LHCN-M2 (cell line): ENCODE results near the genes LGALS12 and NAA40.

- RAMPAGE, long total RNA, result no peak
Measured at GRCh38 chr11:63505692-63506560, at the start of gene LGALS12. Gene LGALS12, plus strand, starts transcription at chr11:63506084.

DNA sequence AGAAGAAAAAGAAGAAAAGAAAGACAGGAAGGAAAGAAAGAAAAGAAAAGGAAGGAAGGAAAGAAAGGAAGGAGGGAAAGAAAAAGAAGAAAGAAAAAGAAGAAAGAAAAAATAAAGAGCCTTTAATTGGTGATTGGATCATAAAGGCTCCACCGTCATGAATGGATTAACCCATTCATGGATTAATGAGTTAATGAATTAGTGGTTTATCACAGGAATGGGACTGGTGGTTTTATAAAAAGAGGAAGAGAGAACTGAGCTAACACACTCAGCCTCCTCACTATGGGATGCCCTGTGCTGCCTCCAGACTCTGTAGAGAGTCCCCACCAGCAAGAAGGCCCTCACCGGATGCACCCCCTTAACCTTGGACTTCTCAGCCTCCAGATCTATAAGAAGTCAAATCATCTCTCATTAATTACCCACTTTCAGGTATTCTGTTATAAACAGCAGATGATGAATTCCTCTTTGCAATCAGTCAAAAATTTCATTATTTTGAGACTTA lies 9.1 kb upstream of the PLAAT2 start:
- RAMPAGE, long total RNA, result no peak

GRCh38 chr11:63817776-63818359 lies 4.6 kb downstream of the SPINDOC start:
- RAMPAGE, long total RNA, result no peak

DNA sequence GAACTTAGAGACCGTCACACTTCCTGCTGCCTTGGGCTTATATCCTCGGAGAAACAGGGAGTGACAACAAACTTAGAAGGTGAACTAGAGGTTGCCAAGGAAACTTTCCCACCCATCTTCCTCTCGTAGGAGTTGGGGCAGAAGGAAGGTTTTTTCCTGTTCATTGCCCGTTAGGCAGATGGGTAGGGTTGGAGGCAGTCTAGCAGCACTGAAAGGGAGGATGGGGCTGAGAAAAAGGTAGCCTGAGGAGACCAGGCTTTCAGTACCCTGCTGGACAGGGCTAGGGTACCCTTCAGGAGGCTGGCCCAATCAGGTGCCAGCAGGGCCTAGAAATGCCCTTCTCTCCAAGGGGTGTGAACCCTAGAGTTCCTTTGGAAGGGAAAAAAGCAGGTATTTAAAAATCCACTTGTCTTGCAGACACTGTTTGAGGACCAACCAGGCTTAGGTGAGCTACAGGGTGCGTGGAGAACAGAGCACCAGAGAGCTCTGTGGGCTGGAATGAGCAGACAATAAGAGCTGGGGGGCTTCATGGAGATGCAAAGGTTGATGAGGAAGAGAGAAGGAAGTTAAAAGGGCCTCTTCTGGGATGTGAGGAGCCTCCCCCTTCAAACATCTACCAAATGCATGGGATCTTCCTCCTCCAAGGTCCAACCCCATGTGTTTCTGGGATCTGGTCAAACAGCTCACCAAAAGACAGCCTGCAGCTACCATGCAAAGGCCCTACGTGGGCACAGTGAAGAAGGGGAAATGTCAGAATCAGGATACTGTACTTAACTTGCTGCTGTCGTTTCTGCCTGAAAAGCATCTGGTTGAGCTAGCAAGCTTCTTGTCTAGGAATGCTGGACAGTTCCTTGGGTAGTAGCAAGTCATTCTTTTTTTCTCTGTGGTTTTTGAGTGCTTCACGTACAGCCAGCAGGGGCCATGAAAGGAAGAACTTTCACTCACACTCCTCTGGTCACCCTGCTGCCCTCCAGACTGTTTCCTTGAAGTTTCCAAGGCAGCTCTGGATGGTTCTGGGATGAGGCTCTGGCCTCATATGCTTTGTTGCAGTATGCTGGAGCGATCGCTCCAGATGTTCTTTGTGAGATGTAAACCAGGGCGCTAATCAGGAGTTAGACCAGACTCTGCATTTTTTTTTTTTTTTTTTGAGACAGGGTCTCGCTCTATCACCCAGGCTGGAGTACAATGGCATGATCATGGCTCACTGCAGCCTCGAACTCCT lies 25.0 kb downstream of the RCOR2 start:
- RAMPAGE, long total RNA, result no peak

DNA sequence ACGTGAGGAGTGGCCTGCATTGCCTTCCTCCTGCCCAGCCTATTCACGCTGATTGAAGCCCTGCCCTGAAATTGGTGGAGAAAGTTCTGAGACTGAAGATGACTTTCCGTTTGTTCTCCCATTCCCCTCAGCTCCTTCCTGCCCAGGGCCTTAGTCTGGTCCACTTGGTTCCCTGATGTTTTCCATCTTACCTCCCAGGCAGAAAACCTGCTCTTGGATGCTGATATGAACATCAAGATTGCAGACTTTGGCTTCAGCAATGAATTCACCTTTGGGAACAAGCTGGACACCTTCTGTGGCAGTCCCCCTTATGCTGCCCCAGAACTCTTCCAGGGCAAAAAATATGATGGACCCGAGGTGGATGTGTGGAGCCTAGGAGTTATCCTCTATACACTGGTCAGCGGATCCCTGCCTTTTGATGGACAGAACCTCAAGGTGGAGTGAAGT lies 17.3 kb downstream of the RCOR2 start:
- RAMPAGE, long total RNA, result no peak

DNA sequence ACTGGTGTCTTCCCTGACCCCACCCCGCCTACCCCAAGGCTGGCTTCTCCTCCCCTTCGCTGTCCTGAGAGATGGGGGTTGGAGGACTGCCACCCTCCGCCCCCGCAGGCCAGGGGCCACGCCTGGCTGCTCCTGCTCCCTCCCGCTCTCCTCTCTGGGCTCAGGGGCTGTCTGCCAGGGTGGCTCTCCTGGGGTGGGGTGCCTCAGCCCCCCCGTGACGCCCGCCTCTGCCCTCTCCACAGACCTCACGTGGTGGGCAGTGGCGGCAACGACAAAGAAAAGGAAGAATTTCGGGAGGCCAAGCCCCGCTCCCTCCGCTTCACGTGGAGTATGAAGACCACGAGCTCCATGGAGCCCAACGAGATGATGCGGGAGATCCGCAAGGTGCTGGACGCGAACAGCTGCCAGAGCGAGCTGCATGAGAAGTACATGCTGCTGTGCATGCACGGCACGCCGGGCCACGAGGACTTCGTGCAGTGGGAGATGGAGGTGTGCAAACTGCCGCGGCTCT lies 8.3 kb downstream of the RCOR2 start:
- RAMPAGE, long total RNA, result no peak

DNA sequence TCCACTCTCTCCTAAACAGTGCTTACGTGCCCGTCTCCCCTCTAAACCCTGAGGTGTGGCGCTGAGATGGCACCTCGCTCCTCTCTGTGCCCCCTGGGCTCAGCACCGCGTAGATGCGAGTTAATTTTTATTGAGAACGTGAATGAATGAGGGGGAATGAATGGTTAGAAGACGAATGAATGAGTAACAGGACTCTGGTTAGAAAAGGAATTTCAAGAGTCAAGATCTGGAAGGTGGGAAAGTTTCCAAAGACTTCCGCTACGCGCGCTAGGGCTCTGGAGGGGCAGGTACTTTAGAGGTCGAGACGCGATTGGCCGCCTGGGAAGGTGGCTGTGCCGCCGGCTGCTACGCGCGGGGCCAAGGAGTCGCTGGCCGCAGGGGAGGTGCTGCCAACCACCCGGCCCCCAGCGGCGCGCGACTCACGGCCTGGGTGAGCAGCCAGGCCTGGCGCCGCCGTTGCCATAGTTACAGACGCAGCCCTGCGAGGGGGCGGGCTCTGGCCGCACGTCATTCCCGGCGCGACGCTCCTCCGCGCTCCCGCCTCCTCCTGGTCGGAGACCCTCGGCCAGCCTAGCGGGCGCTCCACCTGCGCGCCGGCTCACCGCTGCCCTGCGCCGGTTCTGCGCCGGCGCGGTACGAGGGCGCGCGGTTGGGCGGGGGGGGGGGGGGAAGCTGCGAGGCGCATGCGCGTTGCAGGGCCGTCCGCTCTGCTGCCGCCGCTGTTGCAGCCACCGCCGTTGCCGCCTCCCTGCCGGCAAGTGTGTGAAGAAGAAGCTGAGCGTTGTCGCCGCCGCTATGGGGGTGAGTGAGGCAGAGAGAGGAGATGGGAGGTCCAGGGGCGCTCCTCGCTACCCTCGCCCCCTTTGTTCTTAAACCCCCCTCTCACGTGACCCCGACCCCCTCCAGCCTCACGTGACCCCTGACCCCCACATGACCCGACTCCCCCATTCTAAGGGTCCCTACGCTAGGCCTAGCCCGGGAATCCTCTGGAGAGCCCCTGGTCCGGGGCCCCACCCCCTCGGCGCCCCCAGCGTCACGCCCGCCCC lies at the start of gene NAA40:
Gene NAA40, plus strand, starts transcription at position 701 of the 1,046 bp plus-strand sequence.
- RAMPAGE, long total RNA, result start-site peak on the plus strand centred at position 696 of the sequence, 42 bp wide, 36 reads

DNA sequence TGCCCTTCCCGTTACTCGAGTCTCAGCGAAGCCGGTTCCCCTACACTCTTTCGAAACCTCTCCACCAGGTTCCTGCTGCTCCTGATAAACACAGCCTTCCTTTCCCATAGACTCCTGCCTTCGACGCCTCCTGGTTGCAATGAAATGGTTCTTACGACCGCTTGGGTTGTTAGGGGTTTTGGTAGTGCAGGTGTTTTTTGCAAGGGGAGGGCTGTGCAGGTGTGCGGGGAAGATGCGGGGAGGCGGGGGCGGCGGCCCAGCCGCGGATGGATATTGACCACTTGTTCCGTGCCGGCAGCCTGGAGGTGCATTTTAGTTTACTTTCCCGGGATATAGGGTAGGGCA lies 760 bp downstream of the NAA40 start:
- RAMPAGE, long total RNA, result no peak

- RAMPAGE, long total RNA, result no peak
Measured at GRCh38 chr11:64205536-64206061, 922 bp upstream of the FERMT3 start.

DNA sequence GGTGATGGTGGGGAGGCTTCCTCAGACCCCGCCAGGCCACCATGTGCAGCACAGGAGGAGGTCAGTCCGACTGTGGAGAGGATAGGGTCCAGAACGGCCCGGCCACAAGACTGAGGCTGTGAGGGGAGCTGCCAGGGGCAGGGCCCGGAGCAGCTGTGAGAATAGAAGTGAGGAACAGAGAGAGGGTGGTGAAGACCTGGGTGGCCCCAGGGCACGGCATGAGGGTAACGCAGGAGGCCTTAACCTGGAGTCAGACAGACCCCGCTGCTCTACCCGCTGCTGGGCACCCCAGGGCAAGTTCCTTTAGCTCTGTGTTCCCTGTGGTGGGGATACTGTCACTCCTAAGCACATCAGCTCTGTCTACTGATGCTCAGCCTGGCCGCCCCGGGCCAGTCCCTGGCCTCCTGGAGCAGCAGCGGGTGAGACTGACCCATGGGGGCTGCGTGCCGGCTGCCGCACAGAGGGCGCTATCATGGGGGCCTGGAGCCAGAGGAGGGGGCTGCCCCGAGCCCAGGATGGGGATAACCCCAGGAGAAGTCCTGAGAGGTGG lies 1.7 kb downstream of the FERMT3 start:
- RAMPAGE, long total RNA, result no peak

DNA sequence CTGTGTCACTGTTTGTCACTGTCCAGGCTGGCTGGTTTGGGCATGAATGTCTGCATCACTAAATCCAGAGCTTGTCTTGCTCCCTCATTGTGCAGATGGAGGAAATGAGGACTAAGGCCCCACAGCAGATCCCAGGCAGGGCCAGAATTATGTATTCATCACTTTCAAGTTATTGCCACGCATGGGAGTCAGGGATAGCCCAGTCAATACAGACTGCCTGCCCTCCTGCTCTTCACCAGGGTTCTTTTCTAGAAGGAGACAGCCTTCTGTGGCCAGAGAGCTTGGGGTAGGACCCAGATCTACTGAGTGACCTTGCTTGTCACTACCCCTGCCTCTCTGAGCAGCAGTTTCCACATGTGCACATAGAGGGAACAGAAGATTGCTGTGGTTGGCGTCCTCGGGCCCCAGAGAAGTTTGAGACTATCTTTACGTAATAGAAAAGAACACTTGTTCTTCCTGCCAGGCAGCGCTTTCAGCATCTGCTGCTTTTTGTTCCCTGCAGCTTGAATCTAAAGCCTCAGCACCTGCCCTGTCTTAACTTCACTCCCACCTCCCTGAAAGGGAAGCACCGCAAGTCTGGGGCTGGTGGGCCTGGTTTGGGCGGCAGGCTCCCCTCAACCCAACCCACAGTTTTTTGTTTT lies 2.0 kb upstream of the ENSG00000286264 start:
- RAMPAGE, long total RNA, result no peak

DNA sequence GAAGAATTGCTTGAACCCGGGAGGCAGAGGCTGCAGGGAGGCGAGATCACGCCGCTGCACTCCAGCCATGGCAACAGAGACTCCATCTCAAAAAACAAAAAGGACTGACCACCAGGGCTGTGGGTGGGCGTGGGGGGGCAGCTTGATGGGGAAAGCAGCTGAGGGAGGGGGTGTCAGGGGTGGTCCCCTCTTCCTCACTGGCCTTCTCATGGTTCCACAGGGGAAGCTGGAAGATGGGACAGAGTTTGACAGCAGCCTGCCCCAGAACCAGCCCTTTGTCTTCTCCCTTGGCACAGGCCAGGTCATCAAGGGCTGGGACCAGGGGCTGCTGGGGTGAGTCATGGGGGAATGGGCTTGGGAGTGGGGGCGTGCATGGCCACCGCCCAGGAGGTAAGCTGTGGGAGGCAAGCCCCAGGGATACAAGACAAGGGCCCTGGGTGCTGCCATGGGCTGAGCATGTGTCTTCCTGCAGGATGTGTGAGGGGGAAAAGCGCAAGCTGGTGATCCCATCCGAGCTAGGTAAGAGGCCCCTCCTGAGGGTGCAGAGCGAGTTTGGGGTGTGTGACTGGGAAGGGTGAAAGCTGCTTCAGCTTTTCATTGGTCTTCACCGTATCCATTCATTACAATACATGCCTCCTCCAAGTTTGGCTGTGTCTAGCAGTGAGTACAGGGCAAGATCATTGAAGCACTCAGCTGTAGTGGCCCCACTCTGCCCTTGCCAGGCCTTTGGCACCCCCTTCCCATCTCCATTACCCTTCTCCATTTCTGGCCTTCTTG lies 2.3 kb downstream of the ENSG00000286264 start:
- RAMPAGE, long total RNA, result no peak

DNA sequence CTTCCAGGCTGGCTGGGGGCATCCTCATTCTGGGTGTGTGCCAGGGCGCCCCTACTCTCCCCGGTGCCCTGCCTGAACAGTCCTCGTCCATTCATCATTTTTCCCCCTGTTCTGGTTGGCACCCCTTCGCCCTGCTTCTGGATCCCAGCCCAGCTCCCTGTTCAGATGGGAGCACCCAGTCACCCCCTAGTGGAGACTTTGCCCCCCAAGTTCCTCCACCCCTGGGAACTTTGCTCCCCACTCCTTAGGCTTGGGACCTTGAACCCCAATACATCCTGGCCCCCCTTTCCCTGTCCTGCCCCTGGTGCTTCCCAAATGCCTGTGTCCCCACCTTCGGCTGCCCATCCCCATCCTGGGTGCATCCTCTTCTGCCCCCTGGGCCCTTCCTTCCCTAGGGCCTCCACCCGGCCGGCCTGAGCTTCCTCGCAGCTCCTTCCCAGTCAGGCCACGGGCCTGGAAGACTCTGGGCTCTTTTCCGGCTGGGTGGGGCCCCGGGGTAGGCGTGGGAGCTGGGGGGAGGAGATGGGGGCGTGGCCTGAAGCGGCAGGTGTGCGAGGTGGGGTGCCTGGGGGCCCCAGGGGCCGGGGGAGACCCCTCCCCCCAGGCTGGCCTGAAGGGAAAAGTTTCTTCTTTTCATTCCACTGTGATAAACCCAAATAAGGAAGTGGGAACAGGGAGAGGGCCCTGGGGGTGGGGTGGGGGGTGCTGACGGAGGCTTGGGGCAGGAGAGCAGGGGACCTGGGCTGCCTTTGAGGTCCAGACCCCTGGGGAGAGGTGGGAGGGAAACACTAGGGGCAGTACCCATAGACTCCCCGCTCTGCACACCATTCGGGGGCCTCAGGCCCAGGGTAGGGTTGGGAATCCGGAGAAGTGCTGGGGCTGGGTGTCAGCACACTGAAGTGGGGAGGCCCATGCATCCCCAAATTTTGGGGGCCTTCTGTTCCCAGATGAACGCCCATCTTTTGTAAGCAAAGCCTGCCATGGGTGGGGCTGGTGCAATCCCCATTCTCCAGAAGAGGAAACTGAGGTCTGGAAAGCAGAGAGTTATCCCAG lies 1.1 kb downstream of the PLCB3 start:
- RAMPAGE, long total RNA, result no peak

DNA sequence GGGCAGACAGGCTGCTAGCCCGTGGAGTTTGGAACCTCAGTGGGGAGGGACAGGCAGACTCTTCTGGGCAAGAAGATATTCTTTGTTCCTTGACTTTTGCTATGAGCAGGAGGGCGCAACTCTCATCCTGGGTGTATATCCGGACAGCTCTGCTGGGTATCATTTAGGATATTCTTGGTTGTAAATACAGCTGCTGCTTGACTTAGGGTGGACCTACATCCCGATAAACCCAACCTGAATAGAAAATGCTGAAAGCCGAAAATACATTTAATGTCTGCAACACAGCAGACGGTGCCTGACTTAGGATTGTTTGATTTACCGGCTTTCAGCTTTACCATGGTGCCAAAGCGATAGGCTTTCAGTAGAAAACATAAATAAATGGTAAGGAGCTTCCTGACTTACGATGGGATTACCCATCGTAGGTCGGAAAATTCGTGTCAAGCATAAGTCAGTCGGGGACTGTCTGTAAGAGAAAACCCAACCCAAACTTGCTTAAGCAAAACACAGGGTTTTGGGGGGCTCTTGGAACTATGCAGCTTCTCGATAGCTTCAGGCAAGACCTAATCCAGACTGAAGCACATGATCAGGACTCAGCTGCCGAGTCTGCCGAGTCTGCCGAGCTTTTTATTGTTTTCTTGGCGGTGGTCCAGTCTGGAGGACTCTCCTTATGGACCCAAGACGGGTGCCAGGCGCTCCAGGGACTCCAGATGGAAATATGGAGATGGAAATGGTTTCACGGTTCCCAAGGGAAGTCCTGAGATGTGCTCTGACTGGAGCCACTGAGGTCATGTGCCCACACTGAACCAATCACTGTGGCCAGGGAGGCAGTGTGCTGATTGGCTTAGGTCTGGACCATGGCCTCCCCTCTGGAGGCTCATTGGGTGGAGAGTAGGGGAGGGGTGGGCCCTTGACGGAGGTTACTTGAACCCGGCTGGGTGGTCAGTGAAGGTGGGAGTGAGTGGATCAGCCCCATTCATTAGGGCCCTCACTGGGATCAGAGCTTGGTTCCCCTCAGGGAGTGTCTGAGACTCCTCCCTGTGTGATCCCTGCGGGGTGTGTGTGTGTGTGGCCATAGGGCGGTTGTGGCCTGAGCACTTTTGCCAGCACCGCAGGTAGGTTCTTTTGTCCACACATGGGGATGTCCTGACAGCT lies 13.7 kb downstream of the RPS6KA4 start:
- RAMPAGE, long total RNA, result no peak

- RAMPAGE, long total RNA, result no peak
Measured at GRCh38 chr11:64499625-64500137, 56.1 kb upstream of the SLC22A11 start.

DNA sequence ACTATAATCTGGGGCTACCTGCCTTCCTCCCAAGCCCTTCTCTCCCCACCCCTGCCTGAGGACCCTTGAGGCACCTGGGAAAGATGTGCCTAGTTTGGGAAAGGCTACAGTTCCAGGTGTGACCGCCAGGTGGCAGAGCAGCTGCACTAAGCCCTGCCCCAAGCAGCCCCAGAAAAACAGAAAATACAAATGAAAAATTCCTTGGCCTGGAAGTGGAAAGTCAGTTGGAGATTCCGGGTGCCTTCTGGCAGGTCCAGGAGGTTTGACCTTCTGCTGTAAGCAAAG lies 2.3 kb upstream of the SLC22A11 start:
- RAMPAGE, long total RNA, result no peak

GRCh38 chr11:64842680-64843952 lies 1.3 kb downstream of the CDC42BPG start:
- RAMPAGE, long total RNA, result no peak

DNA sequence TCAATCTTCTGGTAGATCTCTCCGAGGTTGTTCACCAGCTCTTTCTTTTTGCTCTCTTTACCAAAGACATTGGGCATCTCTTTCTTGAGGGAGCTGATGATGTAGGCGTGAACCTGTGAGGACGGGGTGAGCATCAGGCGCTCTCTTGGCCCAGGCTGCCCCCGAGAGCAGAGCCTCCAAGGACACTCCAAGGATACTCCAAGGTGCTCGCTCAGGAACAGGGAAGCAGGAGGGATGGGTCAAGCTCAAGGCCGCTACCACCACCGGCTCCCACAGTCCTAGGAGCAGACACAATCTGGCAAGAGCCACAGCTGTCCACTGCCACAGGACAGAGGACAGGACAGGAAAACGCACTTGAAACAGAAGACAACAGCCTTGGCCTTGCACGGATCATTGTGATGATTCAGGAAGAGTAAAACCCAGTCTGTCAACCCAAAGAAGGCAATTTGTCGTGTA lies 10.9 kb upstream of the CDC42BPG start:
- RAMPAGE, long total RNA, result no peak

- RAMPAGE, long total RNA, result no peak
Measured at GRCh38 chr11:64875725-64875893, 2.8 kb downstream of the EHD1 start.

DNA sequence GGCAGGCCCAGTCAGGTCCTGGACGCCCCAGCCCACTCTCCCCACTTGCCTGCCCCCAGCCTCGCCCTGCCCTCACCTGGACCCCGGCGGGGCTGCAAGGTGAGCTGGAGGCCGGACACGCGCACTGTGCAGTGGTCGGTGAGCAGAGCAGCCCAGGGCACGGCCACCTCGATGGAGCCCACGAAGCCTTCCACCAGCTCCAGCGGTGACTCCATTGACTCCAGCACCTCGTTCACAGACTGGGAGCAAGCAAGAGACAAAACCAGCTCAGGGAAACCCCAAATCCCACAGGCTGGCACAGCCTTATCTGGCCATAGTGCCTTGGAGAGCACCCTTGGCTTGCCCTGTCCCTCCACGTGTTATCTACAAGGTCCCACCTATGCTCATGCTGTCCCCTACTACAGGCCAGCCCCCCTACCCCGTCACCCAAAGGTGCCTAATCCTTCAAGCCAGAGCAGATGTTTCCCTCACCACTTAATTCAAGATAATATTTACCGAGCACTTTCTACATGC lies 2.7 kb downstream of the ATG2A start:
- RAMPAGE, long total RNA, result no peak